ENCODE data around the gene ANKRD16.

GRCh38 chr10:5445993-5447102 is 34.0 kb downstream of the NET1 start:
- PRO-cap: bidirectional peak, plus-strand start at chr10:5446609, minus-strand start at chr10:5446469

DNA sequence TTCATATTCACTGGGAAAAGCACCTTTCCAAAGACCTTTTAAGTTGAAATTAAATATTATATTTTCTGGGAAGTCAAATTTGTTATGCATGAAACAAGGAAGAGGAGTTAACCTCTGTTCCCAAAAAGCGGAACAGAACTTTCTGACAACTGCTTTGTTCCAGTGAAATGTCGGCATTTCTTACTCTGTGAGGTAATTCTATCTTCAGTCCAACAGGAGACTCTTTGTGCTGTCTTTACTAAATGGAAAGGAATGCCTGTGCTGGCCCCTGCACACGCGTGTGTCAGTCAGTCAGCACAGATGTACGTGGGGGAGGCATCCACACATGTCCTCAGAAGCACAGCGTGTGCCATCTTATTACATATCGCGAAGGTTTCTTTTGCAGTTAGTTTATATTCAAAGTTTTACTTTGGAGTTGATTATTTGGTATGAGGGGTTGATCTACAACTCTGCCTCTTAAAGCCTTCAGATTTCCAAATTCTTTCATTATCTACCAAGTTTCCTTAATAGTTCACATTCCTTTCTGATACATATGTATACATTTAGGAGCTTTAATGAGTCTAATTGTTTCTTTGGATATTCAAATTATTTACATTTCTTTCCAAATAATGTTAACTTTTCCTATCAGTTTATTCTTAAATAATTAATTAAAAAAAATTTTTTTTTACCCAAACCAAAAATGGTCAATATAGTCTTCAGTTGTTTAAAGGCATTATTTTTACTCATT is 37.6 kb downstream of the NET1 start:
- PRO-cap: bidirectional peak, plus-strand start at position 297 of the sequence, minus-strand start at position 179 of the sequence

DNA sequence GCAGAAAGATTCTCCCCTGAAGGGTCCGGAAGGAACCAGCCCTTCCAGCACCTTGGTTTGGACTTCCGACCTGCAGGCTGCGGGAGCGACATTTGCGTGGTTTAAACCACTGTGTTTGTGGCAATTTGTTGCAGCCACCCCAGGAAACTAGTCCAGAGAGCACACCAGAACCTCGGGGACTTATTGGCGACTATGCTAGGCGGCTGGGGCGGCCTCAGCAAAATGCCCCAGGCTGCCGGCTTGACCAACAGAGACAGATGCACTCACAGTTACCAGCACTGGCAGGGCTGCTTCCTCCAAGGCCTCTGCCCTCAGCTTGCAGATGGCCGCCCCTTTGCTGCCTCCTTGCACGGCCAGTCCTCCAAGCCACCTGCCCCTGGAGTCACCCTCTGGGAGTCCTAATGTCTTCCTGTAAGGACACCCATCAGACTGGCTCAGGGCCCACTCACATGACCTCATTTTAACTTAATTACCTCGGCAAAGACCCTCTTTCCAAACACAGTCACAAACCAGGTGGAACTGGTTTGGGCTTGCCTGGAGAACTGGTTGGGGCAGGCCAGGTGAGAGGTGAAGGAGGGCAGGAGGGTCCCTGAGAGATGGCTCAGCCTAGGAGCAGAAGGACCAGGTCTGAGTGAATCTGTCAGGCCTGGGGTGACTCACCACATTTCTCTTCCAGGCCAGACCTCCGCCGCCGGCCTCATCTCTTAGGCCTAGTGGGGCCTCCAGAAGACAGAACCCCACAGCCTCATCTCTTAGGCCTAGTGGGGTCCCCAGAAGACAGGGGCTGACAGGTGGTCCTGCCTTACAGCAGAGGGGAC is 26.2 kb downstream of the CALML3 start:
- PRO-cap: no peak

- PRO-cap: no peak
Observed at GRCh38 chr10:5553785-5554442, 29.2 kb downstream of the CALML3 start.

DNA sequence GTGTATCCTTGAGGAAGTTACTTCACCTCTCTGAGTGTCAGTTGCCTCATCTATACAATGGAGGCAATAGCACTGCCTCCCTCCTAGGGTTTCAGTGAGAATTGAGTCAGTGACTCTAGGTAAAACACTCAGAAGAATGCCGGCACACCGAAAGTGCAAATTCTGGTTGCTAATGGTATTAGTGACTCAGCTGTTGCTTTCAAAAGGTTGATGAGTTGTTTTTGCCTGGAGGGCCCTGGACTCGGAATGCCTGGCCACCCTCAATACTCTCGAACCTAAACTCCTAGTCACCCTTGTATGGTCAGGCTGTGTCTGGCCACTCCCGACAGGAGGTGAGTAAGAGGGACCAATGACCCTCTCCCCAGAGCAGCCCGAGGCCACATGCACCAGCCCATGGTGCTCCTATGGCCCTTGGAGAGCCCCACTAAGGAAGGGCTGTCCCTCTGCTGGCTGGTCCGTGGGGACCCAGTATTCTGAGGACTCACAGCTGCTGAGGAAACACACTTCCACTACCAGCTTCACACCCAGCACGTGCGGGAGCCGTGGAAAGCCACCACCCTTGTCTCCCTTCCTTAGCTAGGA is 60.3 kb downstream of the CALML3 start:
- PRO-cap: no peak

- PRO-cap: unidirectional peak, plus-strand start at chr10:5685093; bidirectional peak, plus-strand start at chr10:5685648, minus-strand start at chr10:5685289
Observed at GRCh38 chr10:5684927-5685852, 552 bp downstream of the TASOR2 start.

DNA sequence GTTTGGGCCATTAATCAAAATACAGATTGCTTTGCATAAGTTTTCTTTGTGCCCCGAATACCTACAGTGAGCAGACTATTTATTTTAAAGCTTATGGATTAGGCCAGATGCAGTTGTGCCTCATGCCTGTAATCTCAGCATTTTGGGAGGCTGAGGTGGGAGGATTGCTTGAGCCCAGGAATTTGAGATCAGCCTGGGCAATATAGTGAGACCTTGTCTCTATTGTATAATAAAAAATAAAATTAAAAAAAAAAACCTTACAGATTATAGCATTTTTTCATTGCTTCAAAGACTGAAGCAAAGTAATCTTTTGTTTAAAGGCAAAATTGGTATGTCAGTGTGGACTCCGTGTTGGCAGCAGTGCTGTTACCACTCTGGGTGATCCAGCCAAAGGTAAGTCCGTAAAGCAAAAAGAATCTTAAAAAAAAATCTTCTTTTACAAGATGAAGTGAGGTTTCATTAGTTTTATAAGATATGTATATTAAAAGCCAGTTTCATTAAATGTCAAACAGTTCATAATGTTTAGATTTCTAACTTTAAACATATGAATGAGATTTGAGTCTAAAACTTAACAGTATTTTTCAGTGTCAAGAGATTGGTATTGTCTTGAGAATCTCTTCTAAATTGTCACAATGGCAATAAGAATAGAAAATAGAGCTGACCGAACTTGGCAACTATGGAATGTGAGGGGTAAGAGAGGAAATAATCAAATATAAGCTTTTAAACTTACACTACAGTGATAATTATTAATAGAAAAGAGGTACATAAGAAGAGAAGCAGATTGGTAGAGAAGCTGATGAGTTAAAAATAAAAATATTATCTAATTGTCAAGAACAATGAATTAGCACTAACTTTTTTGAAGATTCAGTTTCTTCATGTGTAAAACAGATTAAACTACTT is 29.4 kb downstream of the TASOR2 start:
- PRO-cap: no peak

DNA sequence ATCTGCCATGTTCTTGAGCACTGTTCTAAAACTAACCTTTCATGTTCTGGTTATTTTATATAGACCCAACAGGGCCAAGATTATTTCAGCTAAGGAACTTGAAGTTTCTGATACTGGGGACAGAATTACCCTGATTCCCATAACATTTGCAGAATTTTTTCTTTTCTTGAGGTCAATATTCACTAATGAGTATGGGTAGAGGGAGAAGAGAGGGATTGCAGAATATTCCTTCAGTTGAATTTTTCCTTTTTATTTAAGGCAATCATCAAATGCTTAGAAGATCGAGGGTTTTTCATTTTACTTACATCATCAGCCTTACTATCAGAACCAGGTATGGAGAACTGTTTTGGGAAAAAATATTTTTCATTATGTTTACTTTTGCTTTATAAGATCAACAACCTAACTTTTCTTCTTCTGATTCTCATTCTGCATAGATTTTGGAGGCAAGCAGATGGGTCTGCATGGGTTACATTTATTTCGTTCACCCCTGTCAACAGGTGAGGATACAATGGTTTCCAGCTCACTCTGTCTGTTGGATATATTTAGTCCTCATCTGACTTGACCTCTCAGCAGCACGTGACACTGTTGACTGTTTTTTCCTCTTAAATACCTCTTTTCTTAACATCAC is 42.1 kb downstream of the TASOR2 start:
- PRO-cap: no peak

GRCh38 chr10:5747093-5747675 is 62.5 kb downstream of the TASOR2 start:
- PRO-cap: unidirectional peak, minus-strand start at chr10:5747377

DNA sequence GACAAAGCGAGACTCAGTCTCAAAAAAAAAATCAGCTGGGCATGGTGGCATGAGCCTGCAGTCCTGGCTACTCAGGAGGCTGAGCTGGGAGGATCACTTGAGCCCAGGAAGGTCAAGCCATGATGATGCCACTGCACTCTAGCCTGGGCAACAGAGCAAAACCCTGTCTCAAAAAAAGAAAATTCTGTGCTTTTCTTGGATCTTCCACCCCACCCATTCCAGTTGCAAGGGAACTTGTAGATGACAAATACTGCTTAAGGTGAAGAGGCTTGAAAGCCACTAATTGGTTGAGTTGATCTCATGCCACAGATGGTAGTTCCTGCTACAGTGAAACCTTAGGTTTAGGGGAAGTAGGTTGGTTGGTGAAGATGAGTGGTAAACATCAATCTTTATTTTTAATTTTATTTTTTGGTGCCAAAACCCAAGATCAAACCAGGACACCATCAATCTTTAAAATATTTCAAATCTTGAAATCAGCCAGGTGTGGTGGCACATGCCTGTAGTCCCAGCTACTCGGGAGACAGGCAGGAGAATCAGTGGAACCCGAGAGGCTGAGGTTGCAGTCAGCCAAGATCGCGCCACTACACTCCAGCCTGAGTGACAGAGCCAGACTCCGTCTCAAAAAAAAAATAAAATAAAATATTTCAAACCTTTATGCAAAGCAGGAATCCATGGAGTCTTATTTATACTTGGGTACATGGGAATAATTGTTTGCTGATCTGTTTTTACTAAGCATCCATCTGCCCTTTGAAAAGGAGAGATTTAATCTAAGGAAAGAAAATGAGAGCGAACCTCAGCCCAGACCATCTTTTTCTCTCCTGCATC is 3.0 kb upstream of the GDI2 start:
- PRO-cap: no peak

DNA sequence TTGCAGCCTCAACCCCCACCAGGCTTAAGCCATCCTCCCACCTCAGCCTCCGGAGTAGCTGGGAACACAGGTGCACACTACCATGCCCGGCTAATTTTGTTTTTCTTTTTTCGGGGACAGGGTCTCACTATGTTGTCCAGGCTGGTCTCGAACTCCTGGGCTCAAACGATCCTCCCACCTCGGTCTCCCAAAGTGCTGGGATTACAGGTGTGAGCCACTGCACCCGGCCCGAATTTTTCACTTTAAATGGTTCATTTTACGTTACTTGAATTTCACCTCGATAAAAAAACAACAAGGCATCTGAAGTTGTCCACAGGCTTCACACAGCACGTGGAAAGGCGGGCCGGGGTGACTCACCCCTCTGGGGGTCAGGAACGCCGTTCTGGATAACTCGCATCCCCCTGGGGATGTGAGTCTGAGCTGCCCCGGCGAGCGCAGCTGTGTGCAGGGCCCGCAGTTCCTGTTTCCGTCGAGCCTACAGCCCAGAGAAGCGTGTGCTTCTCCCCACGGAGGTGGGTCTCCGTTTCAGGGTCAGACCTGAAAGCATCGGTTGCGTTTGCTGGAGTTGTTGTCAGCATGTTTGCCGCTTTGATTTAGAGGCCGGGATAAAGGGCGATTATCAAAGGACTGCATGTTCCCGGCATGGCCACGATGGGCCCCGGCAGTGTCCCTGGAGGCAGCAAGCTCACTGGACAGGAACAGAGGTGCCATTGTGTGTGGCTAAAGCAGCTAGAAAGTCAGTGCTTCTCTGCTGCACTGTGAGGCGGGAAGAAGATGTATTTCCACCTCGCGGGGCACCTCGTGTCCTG is 27.0 kb upstream of the GDI2 start:
- PRO-cap: no peak

DNA sequence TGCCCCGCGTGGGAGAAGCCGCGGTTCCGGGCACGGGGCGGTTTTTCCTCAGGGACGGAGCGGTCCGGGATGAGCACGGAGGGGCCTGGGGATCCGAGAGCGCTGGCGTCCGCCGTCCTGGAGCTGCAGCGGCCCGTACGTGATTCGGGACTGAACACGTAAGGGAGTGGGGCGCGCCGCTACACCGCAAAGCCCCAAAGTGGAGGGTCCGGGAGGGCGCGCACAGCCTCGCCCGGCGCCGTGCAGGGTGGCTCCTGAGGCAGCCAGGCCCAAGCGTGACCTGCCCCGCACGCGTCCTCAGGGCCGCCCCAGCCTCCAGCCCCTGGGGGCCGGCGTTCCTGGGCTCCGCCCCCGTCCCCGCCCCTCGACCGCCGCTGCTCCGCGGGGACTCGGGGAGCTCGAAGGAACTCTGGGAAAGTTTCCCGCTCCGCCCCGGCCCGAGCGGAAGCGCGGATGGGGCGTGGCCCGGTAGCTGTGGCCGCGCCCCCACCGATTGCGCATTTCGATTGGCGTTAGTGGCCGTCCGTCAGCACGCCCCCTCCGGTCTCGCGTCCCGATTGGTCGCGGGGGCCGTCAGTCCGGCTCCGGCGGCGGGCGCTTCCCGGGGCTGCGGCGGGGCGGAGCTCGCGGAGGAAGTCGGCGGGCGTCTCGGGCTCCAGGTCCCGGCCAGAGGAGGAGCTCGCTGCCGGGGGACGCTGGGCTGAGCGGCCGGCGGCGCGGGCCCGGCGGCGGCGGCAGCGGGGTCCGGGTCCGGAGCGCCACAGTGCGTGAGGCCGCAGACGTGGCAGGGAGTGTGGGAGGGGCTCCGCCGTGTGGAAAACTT is at the start of gene ANKRD16:
ANKRD16 (minus strand) TSS at position 310 of the 823 bp plus-strand sequence.
- PRO-cap: bidirectional peak, plus-strand start at position 669 of the sequence, minus-strand start at position 282 of the sequence

DNA sequence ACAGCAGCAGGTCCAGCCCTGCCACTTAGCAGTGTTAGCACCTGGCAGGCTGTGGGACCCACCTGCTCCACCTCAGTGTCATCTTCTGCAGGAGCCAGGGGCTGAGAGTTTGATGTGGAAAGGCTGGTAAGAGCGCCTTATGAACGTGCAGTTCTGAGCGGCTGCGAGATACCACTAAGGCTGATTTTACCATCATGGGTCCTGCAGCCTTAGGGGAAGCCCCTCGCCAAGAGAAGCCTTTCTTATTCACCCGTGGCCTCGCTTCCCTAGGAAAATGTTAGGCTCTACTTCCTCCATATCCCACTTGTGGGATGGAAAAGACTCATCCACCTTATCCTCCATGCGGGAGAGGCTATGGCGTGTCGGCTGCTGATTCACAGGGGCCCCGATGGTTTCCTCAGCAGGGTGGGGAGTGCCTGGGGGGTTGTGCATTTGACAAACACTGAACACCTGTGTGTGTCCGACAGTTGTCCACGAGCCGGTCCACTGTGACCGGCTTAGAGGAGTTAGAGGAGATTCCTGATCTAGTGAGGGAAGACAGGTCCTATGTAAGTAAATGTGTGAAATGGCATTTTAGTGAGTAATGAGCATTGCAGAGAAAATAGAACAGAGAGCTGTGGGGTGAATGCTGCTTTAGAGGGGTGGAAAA is 21.3 kb downstream of the FBH1 start:
- PRO-cap: no peak

DNA sequence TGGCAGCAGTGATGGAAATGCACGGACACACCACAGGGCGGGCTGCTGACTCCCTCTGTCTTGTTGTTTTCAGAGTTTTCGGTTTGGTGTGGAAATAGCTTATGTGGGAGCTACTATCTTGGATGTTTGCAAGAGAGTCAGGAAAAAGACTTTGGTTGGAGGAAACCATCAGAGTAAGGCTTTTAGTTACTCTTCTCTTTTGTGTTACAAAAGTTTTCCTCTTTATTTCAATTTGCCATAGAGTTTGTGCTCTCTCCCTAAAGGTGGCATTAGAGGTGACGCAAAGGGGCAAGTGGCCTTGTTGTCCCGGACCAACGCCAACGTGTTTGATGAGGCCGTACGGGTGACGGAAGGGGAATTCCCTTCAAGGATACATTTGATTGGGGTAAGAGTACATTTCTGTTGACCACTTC is 31.1 kb downstream of the FBH1 start:
- PRO-cap: no peak

GRCh38 chr10:5930224-5930690 is 40.2 kb downstream of the FBH1 start:
- PRO-cap: no peak

DNA sequence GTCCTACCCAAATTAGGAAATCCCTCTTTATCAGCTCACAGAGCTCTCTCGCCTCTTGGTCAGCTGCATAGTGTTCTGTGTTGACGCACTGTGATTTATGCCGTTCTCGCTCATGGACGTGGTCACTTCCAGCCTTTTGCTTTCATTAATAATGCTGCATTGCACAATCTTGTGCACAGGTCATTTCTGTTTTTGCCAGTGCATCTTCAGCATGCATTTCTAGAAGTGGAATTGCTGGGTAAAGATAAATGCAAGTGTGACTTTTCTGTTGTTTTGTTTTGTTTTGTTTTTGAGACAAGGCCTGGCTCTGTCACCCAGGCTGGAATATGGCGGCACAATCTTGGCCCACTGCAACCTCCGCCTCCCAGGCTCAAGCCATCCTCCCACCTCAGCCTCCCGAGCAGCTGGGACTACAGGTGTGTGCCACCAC is 42.4 kb downstream of the FBH1 start:
- PRO-cap: no peak

DNA sequence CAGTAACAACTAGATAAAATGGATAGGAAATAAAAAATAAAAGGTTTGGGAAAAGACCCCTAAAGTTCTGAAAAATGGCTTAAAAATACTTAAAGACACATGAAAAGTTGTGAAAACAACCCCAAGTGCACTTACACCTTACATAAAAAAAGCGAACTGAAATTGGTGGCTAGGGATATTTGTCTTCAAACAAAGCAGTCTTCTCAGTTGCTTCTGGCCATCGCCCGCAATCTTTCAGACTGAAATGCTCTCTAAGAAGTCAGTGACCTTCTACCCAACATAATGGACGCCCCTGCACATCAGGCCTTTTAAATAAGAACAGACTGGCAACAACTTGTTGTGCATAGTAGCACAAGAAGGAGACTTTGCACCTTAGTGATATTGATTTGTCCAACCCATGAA is 4.5 kb downstream of the IL15RA start:
- PRO-cap: no peak

GRCh38 chr10:5987744-5988211 is 10.4 kb upstream of the IL15RA start:
- PRO-cap: no peak

GRCh38 chr10:6014450-6015003 is 37.2 kb upstream of the IL15RA start:
- PRO-cap: no peak

GRCh38 chr10:6037054-6037691 is 25.0 kb downstream of the IL2RA start:
- PRO-cap: no peak

All from endothelial cell (in vitro differentiated cells).